Ovary (tissue), 7 donors: ENCODE data around the genes C6orf132 and MRPS10.

DNA sequence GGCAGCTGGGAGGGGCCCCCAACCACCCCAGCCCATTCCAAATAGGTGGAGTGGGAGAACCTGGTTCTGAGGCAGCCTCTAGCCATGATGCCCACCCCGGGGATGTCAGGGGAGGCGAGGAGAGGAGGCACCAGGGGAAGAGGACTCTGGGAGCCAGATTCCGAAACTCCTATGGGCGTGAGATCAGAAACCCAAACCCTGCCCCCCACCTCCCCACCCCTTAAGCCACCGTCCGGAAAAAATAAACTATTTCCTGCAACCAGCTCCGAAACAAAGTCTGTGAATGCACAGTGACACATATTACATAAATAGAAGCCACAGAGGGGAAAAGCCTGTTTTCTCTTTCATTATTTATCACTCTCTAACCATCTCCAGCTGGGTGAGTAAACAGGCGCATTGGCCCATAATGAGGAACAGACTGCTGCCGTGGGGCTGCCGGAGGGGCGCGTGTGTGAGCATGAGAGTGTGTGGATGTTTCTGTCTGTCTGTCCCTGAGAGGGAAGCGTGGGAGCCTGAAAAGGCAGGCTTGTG is 14.4 kb upstream of the FOXP4 start:
- PRO-cap, 7 experiments: no peak in any of the 7 experiments
- RAMPAGE, long total RNA, 2 experiments: no peak in any of the 2 experiments

DNA sequence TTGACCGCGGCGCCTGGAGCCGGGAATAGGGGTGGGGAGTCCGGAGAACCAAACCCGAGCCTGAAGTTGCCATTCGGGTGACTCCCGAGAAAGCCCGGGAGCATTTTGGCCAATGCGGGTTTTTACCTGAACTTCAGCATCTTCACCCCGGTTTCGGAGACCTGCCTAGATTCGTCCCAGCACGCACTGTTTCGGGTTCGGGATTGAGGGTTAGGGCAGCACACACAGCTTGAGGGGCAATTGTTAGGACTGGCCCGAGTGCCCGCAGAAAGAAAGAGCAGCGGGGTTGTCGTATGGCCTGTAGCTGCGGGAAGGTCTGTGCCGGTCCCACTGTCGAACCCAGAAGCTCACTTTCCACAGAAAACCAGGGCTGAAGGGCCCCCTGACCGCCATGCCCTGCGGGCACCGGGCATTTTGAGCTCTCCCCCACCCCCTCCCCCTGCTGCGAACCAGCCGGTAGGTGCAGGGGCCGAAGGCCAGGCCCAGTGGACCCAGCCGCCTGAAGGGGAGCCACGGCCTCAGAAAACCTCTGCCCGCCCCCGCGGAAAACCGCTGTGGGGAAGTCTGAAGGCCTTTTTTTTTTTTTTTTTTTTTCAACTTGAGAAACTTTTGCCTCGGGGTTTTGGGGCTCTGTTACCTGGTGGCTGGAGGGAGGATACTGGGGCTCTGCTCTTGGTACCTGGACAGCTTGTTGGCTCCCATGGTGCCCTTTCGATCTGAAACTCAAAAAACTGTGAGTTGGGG is 2.2 kb downstream of the FOXP4 start:
- PRO-cap, 7 experiments: no peak in any of the 7 experiments
- RAMPAGE, long total RNA, 2 experiments: no peak in any of the 2 experiments

DNA sequence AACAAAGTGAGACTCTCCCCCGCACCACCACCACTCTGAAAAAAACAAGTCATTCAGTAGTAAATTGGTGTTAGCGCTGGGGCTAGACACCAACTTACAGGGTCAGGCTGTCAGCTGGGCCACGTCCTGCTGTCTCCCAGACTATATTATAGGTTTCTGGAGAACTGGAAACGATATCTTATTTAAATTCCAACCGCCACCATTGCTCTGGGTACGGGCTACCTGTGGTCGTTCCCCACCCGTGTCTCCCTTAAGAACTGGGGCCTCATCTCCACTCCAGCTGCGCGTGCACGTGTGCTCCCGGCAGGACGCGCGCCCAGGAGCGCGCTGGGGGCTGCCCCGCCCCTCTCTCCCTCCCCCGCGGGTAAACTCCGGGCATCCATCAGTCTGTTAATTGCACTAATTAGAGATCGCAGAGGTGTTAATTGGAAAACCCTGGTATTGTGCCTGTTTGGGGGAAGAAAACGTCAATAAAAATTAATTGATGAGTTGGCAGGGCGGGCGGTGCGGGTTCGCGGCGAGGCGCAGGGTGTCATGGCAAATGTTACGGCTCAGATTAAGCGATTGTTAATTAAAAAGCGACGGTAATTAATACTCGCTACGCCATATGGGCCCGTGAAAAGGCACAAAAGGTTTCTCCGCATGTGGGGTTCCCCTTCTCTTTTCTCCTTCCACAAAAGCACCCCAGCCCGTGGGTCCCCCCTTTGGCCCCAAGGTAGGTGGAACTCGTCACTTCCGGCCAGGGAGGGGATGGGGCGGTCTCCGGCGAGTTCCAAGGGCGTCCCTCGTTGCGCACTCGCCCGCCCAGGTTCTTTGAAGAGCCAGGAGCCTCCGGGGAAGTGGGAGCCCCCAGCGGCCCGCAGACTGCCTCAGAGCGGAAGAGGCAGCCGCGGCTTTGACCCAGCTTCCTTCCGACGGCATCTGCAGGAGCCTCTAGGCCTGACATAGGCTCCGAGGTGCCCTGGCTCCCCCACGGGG is 14.4 kb downstream of the FOXP4 start:
- PRO-cap, 7 experiments: peak in 7 of 7 experiments; most common plus-strand start position 816 of the sequence (in 6); most common minus-strand start position 675 of the sequence (in 6)
- RAMPAGE, long total RNA, 2 experiments: no peak in any of the 2 experiments

GRCh38 chr6:41599126-41600349 is 38.7 kb upstream of the MDFI start:
- PRO-cap, 7 experiments: no peak in any of the 7 experiments
- RAMPAGE, long total RNA, 2 experiments: start-site peak on the plus strand in 1 of 2 experiments, at chr6:41599569-41600288 at its widest, 7 reads per replicate

DNA sequence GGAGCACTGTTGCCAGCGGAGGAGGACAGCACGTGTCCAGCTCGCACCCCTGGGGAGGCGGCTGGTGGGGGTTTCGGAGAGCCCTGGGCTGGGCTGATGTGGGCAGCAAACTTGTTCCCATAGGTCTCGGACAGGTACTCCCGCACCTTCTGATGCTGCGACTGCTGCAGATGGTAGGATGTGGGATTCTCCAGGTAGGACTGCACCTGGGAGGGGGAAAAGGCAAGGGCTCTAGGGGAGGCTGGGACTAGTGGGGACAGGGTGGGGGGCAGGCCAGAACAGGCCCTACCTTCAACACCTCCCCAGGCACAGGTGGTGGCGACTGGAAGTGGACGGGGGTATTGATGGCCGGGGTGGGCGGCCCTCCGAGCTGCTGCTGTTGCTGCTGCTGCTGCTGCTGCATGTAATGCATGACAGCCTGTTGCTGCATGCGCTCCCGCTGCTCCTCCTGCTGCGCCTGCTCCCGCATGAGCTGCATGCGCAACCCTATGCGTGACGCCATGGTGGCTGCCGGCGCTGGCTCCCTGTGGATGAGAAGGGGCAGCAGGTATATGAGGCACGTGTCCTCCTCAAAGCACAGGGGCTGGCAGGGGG is 44.6 kb downstream of the TFEB start:
- PRO-cap, 7 experiments: no peak in any of the 7 experiments
- RAMPAGE, long total RNA, 2 experiments: no peak in any of the 2 experiments

GRCh38 chr6:41730372-41730867 is 5.0 kb downstream of the TFEB start:
- PRO-cap, 7 experiments: no peak in any of the 7 experiments
- RAMPAGE, long total RNA, 2 experiments: no peak in any of the 2 experiments

DNA sequence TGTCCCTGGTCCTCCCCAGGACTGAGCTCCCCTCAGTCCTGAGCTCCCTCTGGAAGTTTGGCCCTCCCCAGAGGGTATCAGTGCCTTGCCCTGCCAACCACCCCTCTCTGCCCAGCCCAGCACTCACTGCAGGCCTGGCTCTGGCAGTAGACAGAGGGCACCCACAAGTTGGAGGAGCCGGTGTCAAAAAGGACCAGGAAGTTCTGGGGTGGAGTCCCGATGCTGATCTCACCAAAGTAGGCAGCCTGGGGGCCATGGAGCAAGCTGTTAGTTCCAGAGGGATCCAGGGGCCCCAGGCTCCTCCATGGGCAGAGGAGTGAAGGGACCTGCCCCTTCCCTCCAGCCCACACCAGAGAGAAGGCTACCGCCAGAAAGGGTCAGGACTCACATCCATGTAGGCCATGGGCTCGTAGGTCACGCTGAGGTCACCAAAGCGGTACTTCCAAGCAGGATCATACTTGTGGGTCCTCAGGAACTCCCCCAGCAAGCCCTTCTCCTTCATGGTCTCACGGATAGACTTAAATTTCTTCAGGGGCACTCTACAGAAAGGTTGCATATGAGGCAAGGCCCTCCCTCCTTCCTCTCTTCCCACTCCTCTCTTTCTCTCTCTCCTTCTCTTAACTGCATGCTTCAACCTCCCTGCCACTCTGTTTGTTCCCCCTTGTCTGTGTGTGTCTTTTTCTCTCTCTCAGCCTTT is 2.8 kb downstream of the PGC start:
- PRO-cap, 7 experiments: no peak in any of the 7 experiments
- RAMPAGE, long total RNA, 2 experiments: no peak in any of the 2 experiments

- PRO-cap, 7 experiments: no peak in any of the 7 experiments
- RAMPAGE, long total RNA, 2 experiments: no peak in any of the 2 experiments
Measured at GRCh38 chr6:41931450-41931900, 10.1 kb downstream of the CCND3 start.

- PRO-cap, 7 experiments: no peak in any of the 7 experiments
- RAMPAGE, long total RNA, 2 experiments: no peak in any of the 2 experiments
Measured at GRCh38 chr6:41932071-41932970, 9.3 kb downstream of the CCND3 start.

DNA sequence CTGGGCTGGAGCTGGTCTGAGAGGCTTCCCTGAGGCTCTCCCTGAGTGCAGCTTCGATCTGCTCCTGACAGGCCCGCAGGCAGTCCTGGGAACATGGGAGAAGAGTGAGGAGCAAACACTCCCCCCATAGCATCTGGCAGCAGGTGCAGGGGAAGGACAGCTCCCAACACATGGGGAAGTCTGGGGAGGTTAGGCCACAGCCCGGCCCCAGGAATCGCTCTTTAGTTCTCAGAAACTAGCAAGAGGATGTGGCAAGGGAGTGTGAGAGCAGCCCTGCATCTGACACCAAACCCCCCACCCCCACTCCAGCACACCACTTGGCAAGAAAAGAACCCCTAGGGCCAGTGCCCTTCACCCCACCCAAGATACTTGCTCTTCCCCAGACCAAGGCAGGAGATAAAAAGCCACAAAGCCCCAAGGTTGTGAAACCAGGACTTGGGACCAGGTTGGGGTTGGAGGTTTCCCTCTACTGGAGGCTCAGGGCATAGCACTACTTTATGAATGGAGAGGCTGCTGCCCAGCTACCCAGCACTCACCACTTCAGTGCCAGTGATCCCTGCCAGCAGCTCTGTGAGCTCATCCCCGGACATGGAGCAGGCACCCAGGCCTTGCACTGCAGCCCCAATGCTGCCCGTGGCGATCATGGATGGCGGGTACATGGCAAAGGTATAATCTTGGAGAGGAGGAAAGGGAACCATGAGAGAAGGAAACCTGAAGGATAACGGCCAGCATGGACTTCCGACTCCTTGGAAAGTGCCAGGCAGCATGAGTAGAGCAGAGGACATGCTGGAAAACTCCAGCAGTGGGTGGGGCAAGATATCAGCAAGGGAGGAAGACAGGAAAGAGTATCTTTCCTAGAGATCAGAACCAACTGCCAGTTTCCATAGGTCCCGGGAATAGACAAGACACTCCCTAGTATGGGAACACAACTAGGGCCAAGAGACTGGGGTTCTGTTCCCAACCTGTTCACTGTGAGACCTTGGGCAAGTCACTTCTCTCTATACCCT is 5.3 kb downstream of the CCND3 start:
- PRO-cap, 7 experiments: no peak in any of the 7 experiments
- RAMPAGE, long total RNA, 2 experiments: no peak in any of the 2 experiments

DNA sequence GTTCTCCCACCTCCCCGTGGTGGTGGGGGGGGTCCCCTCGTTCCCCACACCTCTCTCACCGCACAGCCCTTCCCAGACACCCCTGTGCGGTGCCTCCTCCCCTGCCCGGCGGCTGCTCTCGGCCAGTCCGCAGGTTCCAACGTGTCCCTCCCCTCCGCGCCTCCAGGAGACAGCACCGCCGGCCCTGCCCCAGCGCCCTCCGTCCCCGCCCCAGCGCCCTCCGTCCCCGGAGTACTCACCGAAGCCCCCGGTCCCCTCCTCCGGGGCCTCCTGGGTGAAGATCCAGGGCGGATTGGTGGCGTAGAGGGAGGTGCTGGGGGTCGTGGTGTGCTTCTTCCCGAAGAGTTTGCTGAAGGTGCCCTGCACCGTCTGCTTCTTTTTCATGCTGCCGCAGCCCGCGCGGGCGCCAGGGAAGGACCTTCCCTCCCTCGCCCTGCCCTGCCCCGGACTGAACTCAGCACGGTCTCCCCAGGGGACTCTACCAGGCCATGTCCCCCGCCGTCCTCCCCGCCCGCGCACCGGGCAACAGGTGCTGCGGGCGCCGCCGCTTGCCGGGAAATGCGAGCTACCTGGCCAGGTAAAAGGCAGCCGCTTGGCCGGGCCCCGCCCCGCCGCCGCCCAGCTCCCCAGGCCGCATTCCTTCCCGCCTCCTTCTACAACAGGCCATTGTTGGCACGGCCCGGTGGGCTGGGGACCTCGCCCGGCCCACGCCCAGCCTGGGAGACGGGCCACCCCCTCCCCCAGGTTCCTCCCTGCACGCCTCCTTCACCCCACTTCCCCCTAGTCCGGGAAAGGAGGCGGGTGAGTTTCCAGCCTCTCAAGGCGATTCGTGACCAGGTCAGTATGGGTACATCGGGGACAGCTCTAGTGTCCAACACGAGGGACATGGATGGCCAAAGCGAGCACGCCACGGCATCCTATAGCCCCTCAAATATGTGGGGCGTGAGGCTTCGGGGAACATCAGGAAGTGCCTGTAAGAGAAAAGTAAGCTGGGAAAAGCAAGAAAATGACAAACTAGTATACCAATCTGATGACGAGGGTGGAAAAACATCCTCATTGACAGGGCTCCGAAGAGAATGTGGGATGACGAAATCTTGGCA is at the start of gene C6orf132:
Gene C6orf132, minus strand, starts transcription at position 560 of the 1,100 bp plus-strand sequence.
- PRO-cap, 7 experiments: no peak in any of the 7 experiments
- RAMPAGE, long total RNA, 2 experiments: no peak in any of the 2 experiments

DNA sequence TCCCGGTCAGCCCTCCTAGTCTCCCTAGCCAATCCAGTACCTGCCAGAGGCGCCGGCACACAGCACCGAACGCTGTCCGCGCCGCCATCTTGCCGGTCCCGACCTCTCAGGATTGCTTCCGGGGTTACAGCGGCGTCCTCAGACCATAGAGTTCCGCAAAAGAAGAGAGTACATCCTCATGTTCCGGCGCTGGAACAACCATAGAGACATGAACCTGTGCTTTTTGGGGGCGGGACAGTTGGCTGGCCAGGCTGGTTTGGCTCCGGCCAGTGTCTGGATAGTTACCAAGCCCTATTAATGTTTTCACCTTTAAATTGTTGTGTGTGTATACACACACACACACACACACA is at the start of gene MRPS10:
Gene MRPS10, minus strand, starts transcription at position 100 of the 350 bp plus-strand sequence.
- PRO-cap, 7 experiments: peak in 7 of 7 experiments; most common plus-strand start position 179 of the sequence (in 6); most common minus-strand start position 100 of the sequence (in 6)
- RAMPAGE, long total RNA, 2 experiments: start-site peak on the minus strand in 2 of 2 experiments, centred at positions 91 to 102 of the sequence, 34 to 482 reads per replicate

- PRO-cap, 7 experiments: no peak in any of the 7 experiments
- RAMPAGE, long total RNA, 2 experiments: no peak in any of the 2 experiments
Measured at GRCh38 chr6:42226620-42227193, 9.0 kb upstream of the MRPS10 start.

DNA sequence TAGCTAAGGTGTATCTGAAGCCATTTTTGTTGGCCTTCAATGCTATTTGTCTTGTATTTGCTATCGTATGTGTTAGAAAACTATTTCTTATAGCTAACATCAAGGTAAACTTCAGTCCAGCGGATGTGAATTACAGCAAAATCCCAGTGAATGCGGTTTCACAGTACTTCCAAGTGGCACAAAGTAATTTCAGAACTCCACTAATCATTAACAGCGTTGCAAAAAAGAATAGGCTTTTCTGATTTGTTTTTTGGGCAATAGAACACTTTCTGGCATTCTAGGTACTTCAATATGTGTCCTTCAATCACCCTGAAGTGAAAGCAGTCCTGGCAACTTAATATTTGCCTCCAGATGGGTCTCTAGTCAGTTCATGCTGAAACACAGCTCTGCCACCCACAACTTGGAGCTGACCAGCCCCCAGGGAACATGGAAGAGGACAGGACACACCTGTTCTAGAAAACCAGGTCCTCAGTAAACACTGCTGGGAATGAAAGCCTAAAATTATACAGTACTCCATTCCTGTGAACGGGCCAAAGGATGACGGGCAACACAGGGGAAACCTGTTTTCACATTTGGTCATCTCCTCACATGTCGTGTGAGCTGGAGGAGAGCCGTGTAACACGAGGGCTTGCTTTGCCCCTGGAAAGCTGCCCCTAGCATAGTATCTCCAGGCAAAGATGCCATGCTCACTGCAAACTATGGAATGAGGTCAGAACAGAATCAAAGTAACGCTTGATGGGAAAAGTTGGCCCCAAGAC is 9.7 kb upstream of the MRPS10 start:
- PRO-cap, 7 experiments: no peak in any of the 7 experiments
- RAMPAGE, long total RNA, 2 experiments: no peak in any of the 2 experiments

- PRO-cap, 7 experiments: no peak in any of the 7 experiments
- RAMPAGE, long total RNA, 2 experiments: no peak in any of the 2 experiments
Measured at GRCh38 chr6:42287287-42287500, 69.5 kb upstream of the MRPS10 start.

- PRO-cap, 7 experiments: peak in 1 of 7 experiments; most common plus-strand start chr6:42407652 (in 1)
- RAMPAGE, long total RNA, 2 experiments: no peak in any of the 2 experiments
Measured at GRCh38 chr6:42407195-42407760, 44.4 kb downstream of the TRERF1 start.

GRCh38 chr6:42453039-42453414 is 1.3 kb upstream of the TRERF1 start:
- PRO-cap, 7 experiments: peak in 7 of 7 experiments; most common plus-strand start chr6:42453300 (in 3); most common minus-strand start chr6:42453160 (in 7)
- RAMPAGE, long total RNA, 2 experiments: no peak in any of the 2 experiments

DNA sequence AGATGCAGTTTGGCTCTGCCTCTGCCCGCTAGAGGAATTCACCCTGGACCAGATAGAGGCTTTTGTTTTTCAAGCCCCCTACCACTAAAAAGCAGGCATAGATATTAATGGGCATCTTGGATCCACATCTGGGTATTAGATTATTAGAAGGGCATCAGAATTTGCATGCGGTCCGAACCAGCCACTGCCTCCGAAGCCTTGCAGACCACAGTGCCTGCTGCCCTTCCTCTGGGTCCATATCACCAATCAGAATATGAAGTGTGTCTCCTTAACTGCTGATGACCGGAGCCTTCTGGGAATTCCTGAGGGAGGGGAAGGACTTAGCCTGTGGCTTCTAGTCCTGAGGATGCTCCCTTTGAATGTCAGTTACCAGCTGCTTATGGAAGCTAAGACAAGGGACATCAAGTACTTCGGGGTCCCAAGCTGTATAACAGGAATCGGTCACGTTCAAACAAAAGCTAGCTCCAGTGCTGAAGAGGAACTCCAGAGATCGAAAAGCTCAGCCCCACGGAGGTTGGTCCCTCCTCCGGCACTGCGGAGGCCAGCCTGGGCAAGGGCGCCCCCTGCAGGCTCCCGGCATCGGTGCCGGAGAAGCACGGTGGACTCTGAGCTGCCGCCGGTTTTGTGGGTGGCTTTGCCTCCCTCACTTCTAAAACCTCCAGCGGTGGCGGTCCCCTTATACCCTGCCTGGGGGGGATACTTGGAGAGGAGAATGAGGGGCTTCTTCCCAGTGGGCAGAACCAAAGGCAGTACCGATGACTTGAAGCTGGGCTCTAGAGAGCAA is 16.4 kb upstream of the UBR2 start:
- PRO-cap, 7 experiments: peak in 3 of 7 experiments; most common plus-strand start position 566 of the sequence (in 3); most common minus-strand start position 429 of the sequence (in 1)
- RAMPAGE, long total RNA, 2 experiments: no peak in any of the 2 experiments

DNA sequence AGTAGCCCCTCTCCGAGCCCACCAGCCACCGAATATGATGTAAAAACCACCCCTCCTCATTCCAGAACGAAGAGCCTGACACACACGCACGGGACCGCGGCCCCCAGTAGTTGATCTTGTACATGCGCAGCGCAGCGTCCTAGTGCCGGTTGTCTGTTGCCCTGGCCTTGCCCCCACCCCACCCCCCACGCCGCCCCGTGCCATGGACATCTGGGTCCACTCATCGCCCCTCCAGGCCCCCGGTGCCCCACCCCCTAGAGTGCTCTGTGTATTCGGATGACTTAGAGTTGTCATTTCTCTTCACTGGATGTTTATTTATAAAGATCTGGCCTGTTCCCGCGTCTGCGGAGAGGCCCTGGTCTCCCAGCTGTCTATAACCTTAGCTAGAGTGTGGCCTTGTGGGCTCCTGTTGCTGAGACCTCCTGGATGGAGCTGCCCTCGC is 5.3 kb upstream of the PRPH2 start:
- PRO-cap, 7 experiments: peak in 7 of 7 experiments; most common plus-strand start position 59 of the sequence (in 1); most common minus-strand start position 118 of the sequence (in 4)
- RAMPAGE, long total RNA, 2 experiments: no peak in any of the 2 experiments

DNA sequence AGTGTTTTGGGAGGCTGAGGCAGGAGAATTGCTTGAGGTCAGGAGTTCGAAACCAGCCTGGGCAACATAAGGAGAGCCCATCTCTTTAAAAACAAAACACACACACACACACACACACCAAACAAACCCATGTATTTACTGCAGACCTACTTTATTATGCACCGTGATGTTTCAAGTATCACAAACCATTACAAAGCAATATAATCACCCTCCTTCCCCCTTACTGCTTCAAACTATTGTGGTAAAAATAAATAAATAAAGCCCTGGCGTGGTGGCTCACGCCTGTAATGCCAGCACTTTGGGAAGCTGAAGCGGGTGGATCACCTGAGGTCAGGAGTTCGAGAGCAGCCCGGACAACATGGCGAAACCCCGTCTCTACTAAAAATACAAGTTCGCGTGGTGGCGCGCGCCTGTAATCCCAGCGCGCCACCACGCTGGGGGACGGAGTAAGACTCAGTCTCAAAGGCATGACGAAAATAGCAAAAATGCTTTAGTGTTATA is 1.5 kb downstream of the TBCC start:
- PRO-cap, 7 experiments: no peak in any of the 7 experiments
- RAMPAGE, long total RNA, 2 experiments: no peak in any of the 2 experiments